Daoy (cell line): ENCODE measurements around the gene FSTL5.

- RAMPAGE, long total RNA, result no peak
These were observed 13.4 kb downstream of the PDGFC start for GRCh38 chr4:156957961-156958827.

- RAMPAGE, long total RNA, result no peak
These were observed 152.4 kb downstream of the GASK1B start for GRCh38 chr4:158020271-158020897.

DNA sequence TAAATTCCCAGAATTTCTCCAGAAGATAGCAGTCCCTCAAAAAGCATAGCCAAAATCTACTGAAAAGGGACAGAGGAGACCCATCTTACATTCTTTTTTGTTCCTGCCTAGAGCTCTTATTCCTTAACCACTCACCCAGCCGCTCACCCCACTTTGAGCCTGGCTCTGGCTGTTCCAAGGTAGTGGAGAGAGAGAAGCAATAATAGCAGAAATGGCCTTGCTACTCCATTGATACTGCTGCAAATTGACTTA, 1.7 kb upstream of the GASK1B start:
- RAMPAGE, long total RNA, result no peak

DNA sequence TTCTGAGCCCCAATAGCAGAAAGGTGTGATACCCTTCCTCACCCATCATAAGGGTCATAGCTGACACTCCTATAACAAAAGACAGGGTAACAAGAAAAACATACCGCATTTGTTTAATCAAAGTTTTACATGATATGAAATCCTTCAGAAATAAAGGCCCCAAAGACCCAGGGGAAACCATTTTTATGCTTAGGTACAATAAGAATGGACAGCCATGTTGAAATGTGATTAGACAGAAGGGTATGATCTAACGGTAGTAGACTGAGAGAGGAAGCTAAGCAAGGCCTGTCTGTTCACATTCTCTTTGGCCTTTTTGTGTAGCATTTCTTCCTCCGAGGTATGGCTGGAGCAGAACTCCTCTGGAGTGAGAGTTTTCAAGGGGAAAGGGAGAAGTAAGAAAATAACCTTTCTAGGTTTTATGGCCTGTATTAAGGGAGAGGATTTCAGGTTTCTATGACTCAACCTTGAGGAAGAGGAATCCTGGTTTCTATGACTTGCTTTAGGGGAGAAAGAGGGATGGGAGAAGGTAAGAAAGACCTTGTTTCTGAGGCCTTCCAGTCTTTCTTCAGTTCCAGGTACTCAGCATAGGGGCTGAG, 14.2 kb downstream of the ETFDH start:
- RAMPAGE, long total RNA, result no peak

DNA sequence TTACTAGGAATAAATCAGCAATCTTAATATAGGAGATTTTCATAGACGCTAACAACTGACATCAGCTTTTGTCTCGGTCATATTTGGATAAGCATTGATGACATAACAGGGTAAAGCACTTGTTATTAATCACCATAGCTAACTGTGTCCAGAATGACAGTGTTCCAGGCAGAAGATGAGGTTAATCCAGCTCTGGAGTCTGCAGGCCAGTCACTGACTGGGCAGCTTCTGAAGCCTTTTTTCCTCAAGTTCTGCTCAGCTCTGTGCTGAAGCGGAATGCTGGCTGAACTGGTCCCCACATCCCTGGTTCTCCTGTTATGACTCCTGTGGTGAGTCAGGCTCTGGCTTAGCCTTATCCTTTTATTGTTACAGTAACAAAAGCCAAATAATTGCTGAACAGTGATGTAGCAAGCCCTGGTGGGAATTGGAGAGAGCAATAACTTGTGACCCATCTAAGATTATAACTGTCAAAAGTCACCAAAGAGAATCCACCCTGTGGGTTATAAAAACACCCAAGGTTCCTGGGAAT, 41.9 kb downstream of the FNIP2 start:
- RAMPAGE, long total RNA, result no peak

- RAMPAGE, long total RNA, result no peak
These were observed 51.5 kb downstream of the FNIP2 start for GRCh38 chr4:158820163-158820981.

- RAMPAGE, long total RNA, result no peak
These were observed 74.4 kb downstream of the FNIP2 start for GRCh38 chr4:158843216-158843658.

DNA sequence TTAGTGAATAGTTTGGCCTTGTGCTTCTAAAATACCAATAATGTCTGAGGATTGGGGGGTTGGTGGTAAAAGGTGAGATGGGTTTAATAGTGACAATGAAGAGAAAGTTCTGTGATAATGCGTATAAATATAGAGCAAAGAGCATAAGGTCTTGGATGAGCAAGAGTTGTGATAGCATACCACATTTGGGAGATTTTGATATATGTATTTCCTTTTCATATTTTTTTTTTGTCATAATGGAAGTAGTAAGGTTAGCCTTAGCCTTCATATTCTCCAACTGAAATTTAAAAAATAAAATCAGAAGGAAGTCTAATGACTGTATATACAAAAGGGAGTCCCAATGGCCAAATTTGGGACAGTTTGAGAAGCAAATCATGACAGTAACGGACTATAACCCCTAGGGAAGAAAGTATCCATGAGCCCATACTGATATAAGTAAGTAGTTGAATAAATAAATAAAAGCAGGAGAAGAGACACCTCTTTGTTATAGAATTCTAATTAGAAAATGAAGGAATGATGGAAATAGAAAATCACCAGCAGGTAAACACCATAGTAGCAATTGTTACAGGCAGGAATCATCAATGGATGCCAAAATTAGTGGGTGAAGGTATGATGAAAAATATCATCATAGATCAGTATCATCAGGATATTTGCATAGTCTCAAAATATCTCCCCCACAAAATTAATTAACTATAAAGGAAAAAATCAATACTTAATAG, 9.4 kb downstream of the RAPGEF2 start:
- RAMPAGE, long total RNA, result no peak

GRCh38 chr4:159280268-159280901, 177.5 kb downstream of the RAPGEF2 start:
- RAMPAGE, long total RNA, result no peak

- RAMPAGE, long total RNA, result no peak
These were observed 201.3 kb downstream of the RAPGEF2 start for GRCh38 chr4:159304048-159304643.

DNA sequence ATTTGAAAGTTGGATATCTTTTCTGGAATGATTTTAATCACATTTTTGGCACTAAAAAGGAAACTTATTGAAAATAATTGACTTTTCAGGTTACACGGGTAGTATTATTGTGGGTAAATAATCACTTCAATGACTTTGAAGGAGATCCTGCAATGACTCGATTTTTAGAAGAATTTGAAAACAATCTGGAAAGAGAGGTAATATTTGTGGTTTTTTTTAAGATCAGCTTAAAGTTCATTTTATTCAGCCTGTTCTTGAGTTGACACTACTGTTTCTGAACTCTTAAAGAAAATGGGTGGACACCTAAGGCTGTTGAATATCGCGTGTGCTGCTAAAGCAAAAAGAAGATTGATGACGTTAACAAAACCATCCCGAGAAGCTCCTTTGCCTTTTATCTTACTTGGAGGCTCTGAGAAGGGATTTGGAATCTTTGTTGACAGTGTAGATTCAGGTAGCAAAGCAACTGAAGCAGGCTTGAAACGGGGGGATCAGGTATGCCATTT, 228.5 kb downstream of the RAPGEF2 start:
- RAMPAGE, long total RNA, result no peak

- RAMPAGE, long total RNA, result no peak
These were observed 266.3 kb downstream of the RAPGEF2 start for GRCh38 chr4:159369270-159369528.

GRCh38 chr4:162163684-162164675, at the start of gene FSTL5:
Gene FSTL5 (minus strand): TSS chr4:162164000.
- RAMPAGE, long total RNA, result no peak

DNA sequence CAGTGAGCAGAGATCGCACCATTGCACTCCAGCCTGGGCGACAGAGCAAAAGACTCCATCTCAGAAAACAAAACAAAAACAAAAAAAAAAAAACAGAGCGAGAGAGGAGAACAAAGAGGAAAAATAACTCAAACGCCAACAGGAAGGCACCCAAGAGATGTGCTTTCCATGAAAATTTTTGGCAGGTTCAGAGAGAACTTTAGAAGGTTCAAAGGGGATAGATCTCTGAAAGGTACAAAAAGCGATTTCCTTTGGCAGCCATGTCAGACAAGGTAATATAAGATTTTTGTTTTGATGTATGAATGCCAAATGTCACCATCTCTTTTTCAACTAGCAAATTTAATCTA, 11.9 kb downstream of the NAF1 start:
- RAMPAGE, long total RNA, result no peak

DNA sequence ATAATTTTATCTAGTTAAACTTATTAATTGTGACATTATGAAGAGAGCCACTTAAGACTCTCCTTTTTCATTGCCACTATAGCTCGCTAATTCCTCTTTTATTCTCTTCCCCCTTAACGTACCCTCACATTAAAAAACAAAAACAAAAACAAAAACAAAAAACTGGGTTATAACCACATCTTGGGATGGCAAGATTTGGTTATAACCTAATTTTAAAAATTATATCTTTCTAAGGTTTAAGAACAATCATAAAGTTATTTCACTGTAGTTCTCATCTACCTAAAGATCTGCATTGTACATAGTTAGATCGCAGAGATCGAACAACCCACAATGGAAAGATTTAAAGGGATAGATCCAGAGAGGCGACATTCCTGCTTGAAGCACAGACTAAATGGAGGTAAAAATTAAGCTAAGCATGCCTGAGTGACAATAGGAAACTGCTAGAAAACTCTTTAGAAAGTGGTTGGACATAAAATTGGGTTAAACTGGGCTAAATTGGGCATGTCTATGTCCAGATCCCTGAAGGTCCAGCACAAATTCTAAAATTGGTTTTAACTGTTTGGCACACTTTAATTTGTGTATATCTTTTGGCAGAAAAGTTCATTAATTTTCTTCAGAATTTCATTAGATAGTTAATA, 6.4 kb downstream of the NAF1 start:
- RAMPAGE, long total RNA, result no peak

DNA sequence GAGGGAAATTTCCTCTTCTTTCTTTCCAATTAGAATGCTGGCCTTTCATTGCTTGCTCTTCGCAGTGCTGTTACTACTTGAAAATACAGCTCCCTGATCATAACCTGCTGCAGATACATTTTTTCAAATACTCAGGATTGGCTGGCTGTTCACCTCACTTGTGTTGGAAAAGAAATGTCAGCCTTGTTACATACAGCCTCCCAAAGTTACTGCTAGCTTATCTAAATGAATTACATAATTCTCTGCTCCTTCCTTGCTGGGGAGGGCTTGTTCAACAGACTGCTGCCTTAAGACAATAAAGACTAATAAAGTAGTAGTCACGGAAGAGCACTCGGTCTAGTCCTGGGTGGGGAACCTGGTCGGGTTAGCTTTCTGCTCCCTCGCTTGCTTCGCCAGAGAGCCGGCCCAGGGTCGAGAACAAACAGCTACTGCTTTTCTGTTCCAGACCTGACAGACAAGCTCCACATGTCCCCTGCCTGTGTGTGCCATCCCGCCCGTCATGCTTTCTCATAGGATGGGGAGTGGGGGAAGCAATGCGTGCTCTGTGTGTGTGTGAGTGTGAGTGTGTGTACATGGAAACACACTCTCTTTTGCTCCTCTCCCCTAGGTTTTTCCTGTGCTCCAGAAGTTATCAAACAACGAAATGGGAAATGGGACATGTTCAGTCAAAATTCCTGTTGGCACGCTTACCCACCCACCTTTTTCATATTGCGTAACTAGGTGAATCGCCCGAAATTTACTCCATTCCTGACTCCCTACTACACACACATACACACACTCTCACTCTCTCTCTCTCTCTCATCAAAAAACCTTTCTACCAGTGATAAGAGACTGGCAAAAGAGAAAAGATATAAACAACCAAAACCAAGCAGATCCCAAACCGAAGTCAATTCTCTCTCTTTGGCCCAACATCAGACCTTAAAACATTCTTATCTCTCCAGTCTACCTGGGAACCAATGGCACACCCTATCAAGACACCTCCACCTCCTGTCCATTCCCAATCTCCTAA, 1.4 kb downstream of the NPY1R start:
- RAMPAGE, long total RNA, result no peak

DNA sequence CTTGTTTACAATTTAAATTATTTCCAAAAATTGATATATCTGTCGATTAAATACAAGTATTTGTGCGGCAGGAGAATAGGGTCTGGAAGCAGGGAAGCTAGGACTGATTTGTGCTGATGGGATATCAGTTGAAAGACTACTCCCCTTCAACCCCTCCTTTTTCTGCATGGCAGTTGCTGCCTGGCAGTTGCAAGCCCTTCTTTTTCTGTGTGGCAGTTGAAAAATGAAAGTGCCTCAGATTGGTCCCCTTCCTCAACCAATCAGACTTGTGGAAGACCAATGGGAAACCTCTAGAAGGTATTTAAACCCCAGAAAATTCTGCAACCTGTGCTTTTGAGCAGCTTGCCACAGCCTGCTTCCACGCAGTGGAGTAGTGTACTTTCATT, 1.6 kb upstream of the TMA16 start:
- RAMPAGE, long total RNA, result no peak

DNA sequence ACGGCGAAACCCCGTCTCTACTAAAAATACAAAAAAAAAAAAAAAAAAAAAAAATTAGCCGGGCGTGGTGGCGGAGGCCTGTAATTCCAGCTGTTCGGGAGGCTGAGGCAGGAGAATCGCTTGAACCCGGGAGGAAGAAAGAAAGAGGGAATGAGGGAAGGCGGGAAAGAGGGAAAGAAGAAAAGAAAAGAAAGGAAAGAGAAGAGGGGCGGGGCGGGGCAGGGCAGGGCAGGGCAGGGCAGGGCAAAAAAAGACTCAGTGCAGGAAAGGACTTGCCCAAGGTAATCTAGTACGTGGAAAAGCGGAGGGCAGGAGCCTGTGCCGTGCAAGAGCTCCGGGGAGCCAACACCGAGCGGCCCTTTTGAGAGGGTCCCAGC, 536 bp upstream of the TMA16 start:
- RAMPAGE, long total RNA, result no peak

- RAMPAGE, long total RNA, result no peak
These were observed 116.2 kb downstream of the TMA16 start for GRCh38 chr4:163610631-163611065.

DNA sequence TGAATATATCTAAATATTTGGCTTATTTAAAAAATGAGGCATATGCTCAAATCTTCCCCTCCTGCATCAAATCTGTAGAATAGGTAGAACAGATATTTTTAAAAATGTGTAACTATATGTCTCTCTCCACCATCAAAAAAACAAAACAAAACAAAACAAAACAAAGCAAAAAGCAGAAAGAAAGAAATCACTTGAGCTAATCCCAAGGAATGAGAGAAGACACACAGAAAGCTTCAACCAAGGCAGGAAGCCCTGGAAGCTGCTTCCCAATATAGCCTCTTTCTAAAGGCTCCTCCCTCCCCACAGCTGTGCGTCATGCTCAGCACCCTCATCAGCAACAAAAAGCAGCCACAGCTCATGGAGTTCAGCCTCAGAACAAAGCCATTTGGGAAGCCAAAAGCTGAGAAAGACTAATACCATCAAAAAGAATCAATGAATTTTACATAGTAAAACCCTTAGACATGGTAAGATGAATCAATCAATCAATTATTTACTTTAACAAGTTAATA, 131.6 kb downstream of the MARCHF1 start:
- RAMPAGE, long total RNA, result no peak